A172 (cell line): ENCODE data around the genes CDKN2AIPNL, SAR1B, CAMLG and C5orf24.

DNA sequence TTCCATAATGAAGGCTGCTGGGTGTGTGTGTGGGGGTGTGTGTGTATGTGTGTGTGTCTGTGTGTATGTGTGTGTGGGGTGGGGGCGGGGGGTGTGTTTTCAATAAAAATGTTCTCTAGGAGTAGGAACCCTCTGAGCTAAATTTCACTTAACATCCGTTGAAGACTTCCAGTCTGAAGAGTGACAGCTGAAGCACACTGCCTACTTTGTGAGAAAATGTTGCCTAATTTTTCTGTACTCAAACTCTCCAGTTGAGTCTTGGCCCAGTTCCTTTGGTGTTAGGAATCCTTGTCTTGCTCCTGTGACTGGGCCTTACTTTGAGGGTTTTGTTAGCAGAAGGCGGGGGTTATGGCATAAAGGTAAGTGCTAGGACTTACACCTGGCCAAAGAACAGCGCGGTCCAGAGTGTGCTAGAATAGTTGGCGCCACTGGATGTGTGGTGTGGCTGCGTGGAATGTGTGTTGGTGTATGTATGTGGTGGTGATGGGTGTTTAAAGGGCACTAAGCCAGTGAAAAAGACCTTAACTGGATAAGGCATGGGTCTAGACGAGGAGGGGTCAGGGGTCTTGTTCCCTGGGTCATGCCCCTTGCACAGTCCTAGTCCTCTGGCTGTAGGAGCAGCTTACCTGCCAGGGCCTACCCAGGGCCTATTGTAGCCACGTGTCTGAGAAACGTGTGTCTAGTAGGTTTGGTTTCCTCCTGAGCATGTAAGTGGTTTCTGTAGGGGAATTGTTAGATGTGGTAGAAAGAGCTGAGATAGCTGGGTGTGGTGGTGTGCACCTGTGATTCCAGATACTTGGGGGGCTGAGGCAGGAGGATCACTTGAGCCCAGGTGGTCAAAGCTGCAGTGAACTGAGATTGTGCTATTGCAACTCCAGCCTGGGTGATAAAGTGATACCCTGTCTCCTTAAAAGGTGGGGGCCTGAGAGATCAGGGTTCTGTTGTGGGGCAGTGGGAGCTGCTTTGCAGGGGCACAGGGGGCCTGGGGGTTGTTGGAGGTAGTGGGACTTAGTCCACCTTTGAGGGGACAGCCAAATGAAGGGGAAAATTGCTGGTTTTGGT is 55.0 kb downstream of the HSPA4 start:
- RAMPAGE, long total RNA = no peak

DNA sequence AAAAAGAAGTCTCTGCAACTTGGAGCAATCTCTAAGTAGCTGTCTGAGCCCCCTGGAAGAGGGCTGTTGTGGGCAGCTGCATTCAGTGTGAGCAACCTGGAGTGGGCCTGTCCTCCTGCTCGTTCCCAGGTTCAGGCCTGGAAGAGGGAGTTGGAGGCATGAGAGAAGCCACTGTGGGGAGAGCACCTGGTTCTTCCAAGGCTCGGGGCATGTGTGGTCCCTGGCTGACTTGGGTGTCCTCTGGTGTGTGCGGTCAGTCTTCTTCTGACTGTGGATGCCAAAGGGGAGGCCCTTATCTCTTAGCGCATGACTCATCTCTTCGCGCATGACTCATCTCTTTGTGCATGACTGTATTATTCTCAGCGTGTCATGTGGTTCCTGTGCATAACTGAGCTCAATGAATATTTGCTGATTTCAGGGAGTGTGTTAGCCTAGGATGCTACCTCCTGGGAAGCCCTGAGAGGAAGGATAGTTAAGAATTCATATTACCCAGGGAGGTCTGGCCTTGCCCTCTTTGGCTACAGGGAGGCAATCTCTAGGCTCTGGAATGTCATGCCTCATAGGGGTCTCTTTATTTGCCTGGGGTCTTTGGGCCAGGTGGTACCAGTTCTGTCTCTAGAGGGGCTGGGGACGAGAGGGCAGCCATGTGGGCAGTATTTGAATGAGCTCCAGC is 188.7 kb downstream of the HSPA4 start:
- RAMPAGE, long total RNA = no peak

DNA sequence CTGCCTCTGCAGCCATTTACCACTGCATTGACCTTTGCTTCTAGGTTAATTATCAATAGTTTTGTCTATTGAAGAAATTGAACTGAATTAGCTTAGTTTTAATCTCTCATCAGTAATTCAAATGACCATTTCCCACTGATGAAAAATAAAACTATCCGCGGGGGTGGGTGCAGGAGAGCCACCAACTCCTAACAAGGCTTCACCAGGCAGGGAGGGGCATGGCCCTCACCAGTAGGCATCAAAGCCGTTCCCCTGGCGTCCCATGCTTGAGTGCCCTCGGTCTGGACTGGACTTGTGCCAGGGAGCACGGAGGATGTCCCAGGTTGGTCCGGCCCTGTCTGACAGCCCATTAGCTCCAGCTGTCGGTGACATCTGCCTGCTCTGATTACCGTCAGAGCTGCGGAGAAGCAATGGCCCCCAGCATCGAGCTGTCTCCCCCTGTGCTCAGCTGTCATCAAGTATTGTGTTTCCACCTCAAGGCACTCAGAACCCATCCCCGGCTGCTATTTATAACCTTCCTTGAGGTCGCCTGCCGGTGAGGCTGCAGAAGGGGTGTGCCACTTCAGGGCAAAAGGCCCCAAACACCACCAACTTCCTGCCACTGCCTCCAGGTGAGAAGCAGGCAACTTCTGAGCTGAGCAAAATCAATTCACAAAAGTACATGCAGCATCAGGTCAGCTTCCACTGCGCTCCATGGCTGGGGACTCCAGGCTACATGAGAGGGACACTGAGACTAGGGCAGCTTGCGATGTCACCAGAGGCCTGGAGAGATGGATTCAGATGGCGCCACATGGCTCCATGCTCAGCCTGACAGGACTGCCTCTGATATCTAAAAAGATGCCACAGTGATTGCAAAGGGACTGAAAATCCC is 142.8 kb downstream of the C5orf15 start:
- RAMPAGE, long total RNA = no peak

GRCh38 chr5:133844932-133845214 is 123.6 kb downstream of the C5orf15 start:
- RAMPAGE, long total RNA = no peak

DNA sequence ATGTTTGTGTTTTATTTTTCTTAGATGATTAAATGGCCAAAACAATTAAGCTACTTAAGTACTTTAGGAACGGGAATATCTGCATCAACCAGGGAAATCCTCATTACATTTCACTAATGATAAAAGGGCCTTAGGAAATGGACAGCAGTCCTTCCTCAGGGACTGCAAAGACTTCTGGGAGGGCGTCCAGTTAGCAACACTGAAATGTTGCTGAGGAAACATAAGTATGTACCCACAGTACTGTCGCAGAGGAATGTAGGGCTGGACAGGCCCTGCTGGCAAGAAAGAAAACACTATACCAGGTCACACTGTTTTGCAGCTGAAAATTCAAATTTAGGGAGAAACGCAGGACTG is 1.4 kb downstream of the C5orf15 start:
- RAMPAGE, long total RNA = no peak

- RAMPAGE, long total RNA = no peak
These were observed 2.5 kb downstream of the TCF7 start for GRCh38 chr5:134116868-134117538.

- RAMPAGE, long total RNA = no peak
These were observed 7.9 kb downstream of the TCF7 start for GRCh38 chr5:134122063-134123164.

- RAMPAGE, long total RNA = no peak
These were observed 21.7 kb downstream of the TCF7 start for GRCh38 chr5:134136146-134136683.

DNA sequence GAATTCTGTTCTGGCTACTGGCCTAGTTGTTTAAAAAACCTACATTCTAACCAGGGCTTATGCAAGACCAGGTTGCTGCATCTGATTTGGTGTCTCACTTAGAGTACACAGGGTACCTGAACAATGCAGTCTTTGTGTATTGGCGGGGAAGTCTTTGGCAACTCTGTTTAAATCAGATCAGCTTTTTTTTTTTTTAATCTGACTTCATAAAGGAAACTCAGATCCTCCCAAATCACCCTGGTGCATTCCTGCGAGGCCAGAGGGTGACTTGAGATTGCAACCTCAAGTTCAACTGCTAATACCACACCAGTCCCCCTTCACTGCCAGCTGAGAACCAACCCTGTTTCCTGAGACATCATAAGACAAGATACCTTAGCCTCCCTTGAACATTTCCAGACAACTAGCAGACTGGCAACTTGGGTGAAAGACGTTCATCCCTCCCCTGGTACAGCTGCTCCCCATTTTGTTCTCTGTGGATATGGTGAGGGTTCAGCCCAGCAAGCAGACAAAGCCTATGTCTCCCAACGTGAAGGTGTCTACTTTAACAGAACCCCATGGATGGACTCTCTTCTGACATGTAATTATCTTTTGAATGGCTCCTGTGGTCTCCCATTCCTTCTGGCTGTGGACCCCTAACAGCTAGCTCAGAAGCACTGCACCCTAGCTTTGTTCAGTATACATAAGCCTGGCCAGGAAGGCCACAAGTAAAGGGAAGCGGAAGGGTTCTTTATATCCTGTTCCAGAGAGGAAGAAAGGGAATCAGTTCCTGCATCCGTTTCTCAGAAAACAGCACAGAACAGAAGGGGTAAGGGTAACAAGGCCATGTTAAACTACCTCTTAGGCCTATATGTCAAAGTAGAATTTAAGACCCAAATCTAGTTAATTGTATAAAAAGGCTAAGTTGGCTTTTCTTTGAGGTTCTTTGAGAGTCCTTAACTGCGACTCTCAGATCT is 26.8 kb downstream of the SKP1 start:
- RAMPAGE, long total RNA = no peak

DNA sequence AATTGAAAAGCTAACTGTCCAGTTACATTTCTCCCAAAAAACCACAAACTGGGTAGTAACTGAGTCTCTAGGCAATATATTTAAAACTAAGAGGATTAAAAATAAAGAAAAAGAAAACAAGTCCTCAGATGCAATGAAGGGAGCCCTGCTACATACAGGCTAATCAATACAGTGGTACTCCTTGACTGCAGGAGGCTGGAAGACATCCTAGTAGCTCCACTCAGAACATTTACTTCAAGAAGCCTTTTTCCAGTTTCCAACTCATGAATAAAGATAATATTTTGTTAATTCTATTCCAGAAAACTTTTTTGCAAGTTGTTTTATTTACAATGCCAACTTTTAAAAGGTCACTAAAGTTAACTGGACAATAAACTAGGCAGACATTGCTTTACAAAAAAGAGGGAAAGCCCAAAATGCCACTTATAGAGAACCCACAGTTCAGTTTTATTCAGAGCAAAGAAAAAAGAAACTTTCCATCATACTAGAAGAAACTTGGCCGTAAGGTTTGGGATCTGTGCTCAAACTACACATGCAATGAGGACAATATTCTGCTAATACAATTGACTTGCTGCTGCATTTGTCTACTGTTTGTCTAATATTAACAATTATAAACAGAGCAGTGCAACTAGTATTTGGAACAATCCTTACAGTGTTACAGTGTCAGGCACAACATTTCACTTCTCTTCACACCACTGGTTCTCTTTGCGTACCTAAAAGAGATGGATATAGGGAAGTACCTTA is 19.5 kb downstream of the SKP1 start:
- RAMPAGE, long total RNA = no peak

DNA sequence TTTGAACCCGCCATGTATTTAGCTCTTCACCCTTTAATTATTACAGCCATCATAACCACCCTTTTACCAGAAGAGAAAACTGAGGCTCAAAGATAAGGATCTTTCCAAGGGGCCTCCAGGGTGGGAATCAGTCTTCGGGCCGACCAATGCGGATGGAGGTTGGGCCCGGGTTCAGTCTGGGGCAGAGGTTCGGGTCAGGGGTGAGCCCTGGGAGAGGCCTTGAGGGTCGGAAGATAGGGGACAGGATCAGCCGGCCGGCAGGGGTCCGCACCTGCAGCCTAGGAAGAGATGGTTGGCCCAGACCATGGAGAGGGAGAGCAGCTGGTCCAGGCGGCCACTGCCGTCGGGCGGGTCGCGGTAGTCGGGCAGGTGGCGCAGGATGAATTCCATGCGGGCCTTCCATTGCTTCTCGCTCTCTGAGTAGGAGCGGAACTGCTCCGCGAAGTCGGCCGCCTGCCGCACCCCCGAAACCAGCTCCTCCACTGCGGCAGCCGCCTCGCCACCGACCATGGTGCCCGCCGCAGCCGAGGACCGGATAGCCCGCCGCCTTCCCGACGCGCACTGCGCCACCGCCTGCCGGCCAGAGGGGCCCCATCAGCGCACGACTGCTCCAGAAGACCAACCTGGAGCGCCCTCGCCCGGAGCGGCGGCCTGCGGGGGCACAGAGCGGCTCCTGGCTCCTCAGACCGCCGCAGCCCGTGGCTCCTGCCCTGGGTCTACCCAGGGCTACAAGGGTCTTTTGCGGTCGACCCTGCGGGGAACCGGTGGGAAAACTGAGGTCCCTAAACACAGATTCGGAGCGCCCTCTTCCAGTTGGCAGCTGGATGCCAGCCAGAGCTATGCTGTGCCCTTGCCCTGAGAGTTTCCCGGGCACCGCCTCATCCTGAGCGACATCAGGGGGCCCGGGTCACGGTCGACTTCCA is at the start of gene CDKN2AIPNL:
TSS of gene CDKN2AIPNL (minus strand) at position 537 of the 923 bp plus-strand sequence.
- RAMPAGE, long total RNA = start-site peak on the minus strand centred at position 546 of the sequence, 52 bp wide, 156 and 1,124 reads in 2 replicates

GRCh38 chr5:134464771-134465435 is 53.2 kb upstream of the CDKN2AIPNL start:
- RAMPAGE, long total RNA = no peak

DNA sequence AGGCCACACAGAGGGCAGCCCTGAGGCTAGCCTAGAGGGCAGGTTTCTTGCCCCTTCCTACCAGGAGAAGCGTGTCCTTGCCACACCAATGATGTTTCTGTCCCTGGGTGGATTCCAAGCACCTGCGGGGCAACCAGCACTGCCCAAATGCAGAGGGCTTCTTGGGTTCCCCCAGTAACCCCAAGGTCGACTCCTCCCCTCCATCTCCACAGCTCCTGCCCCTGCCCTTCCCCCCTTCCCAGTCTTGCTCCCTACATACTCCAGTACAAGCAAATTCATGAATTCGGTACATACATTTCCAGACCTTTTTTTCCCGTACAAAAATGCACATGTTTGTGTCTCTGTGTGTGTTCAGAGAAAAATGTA is 12.8 kb upstream of the JADE2 start:
- RAMPAGE, long total RNA = no peak

DNA sequence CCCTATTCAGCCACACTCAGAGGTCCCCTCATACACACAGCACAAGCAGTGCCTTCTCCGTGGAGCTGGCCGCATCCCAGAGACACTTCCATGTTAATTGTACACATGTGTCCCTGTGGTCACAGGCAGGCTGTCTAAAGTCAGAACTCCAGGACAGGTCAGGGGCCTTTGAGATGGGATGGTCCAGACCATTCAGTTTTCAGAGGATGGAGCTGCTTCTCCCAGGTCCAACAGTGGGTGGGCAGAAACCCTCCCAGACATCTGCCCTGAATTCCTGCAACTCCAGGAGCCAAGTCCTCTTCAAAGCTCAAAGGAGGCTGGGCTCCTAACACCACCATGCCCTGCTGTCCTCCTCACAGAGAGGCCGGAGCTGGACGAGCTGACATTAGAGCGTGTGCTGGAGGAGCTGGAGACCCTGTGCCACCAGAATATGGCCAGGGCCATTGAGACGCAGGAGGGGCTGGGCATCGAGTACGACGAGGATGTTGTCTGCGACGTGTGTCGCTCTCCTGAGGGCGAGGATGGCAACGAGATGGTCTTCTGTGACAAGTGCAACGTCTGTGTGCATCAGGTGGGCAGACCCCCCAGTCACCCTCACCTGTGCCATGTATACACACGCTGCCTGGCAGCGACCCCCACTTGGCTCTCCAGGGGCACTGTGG is 35.0 kb downstream of the JADE2 start:
- RAMPAGE, long total RNA = no peak

DNA sequence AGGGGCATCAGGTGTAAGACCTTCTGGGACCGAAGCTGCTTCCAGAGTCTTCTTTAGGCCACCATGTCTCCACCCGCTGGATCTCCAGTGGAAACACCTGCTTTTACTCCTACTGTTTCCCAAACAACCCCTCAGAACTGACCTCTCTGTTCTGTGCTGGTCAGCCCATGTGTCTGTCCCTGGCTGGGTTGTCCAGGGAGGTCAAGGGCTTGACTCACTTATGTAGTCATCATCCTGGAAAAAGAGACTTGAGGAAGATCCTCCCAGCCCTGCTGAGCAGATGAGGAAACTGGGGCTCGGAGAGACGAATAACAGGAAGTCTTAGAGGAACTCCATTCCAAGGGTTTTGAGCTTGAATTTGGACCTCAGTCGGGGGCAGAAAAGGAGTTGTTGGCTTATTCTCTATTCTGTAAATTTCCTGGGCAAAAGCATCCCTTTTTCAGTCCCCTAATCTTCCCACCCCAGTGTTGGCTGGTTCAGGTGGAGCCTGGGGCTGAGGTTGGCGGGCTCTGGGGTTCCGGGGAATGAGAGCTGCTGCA is 42.6 kb downstream of the JADE2 start:
- RAMPAGE, long total RNA = no peak

DNA sequence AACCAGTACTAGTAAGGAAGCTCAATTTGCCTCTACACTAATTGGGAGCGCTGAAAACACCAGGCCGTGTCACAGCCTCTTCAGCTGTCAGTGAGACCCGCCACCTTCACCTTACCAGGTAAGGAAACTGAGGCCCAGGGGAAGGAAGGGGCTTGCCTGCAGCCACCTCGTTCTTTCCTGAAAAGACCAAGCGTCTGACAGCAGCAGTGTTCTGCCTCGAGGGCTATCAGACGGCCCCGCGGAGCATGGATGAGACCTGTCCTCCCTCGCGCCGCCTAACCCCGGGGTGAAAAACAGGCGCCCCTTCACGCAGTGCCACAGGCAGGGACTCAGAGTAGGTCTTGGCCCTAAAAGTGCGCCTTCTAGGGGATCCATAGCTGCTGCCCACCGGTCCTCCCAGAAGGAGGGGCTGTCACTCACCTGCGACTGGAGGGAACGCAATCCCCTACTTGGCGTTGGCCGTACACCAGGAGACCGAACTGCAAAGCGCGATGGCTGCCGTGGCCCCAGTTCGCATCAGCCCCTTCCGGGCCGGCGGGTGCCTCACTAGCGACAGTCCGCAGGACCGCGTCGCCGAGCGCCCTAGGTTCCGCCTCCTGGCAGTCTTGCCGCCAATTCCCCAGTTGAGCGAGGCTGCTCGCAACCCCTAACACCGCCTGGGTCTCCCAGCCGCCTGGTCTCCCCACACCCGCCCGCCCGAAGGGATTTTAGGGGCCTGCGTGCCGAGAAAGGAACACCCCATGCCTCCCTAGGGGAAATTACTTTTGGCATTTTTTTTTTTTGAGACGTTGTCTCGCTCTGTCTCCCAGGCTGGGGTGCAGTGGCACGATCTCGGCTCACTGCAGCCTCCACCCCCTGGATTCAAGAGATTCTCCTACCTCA is at the start of gene SAR1B:
TSS of gene SAR1B (minus strand) at position 521 of the 882 bp plus-strand sequence.
- RAMPAGE, long total RNA = start-site peak on the minus strand centred at position 503 of the sequence, 54 bp wide, 1,069 and 2,867 reads in 2 replicates

GRCh38 chr5:134738152-134738927 is at the start of gene CAMLG:
Gene CAMLG (plus strand): TSS chr5:134738548.
- RAMPAGE, long total RNA = start-site peak on the plus strand at chr5:134738512-134738553, 349 and 888 reads in 2 replicates

GRCh38 chr5:134770812-134771165 is 12.2 kb downstream of the DDX46 start:
- RAMPAGE, long total RNA = no peak

DNA sequence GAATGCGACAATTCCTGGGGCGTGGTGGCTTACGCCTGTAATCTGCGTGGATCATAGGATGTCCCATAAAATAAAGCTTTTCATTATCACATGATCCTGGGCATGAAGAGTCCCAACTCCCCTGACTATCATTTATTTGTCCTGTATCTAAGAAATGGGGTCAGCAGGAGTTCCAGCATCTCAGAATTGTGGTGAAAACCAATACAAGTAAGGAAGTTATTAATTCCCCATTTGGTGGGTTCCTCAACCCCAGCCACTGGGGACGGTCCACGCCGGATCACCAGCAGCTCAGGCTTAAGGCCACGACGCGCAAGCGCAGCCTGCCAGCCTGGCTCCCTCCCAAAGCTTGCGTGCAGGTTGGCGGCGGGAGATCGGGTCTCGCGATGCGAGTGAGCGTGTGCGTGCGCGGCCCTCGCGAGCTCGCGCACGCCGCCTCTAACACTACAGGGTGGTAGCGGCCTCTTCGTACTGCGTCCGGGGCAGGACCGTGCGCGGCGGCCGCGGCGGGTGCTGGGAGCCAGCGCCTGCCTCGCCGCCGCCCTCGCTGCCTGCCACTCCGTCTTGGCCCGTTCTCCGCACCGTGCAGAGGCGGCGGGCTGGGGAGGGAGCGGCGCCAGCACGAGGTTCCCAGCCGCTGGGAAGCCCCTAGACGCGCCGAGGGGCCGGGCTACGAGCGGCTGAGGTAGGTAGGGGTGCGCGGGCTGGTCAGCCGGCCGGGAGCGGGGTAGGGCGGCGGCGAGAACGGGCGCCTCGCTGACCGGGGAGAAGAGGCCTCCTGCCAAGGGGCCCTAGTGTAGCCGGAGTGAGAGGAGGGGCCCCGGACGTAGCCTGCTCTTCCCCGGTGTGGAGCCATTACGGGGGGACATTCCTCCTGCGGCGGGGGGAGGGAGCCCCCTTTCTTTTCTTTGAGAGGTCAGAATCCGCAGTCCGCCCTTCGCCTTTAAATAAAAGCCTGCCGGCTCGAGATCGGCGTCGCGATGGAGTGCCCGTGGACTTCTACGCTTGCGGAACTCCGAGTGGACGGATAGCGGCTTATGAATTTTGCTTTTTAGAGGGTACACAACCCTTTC is at the start of gene C5orf24:
TSS of gene C5orf24 (plus strand) at position 438 of the 1,070 bp plus-strand sequence.
- RAMPAGE, long total RNA = no peak

DNA sequence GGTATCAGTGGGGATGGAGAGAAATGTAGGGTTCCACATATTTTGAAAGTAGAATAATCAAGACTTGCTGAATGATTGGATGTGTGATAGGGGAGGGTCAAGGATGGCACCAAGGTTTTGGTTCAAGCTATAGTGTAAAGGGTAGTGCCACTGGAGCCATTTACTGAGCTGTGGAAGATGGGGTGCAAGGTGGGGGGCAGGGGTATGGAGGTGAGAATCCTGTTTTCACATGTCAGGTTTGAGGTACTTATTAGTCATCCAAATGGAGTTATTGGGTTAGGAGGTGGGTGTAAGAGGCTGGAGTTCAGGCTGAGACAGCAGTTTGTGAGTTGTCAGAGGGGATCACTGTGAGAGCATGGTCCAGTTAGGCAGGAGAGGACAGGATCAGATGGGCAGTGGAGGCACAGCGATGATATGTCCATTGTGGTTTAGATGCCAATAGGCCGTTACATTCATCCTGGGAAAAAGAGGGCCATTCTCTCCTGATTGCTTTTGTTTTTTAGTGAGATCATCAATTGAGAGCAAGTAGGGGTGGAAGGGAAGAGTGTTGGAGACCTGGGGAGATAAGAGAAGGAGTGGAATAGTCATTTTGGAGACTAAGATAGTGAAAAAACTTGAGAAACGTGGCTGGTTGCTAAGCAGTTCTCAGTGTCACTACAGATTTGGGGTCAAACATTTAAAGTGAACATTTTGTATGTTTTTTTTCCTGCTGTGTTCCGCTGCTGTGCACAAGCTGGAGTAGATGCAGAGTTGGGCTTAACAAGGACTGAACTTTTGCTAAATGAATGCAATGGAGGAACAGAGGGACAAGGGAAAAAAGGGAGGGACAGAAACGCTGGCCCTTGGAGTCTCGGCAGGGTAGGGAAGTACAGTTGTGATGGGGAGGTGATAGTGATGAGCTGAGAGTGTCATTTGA is 9.1 kb downstream of the PCBD2 start:
- RAMPAGE, long total RNA = no peak